Measurements from ENCODE around the gene TAL2.

- RRBS, 2 experiments: no CpG with 5 or more reads among the region's 1 CpG
Measured at GRCh38 chr9:104844756-104845019, 80.8 kb downstream of the NIPSNAP3B start.

DNA sequence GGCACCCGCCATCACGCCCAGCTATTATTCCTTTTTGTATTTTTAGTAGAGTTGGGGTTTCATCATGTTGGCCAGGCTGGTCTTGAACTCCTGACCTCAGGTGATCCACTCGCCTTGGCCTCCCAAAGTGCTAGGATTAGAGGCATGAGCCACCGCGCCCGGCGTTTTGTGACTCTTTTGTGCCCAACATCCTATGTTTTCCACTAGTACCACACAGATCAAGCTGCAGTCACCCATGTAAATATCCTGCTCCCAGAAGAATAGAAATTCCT, 61.4 kb downstream of the ABCA1 start:
- RRBS, 2 experiments: no CpG with 5 or more reads among the region's 7 CpGs

DNA sequence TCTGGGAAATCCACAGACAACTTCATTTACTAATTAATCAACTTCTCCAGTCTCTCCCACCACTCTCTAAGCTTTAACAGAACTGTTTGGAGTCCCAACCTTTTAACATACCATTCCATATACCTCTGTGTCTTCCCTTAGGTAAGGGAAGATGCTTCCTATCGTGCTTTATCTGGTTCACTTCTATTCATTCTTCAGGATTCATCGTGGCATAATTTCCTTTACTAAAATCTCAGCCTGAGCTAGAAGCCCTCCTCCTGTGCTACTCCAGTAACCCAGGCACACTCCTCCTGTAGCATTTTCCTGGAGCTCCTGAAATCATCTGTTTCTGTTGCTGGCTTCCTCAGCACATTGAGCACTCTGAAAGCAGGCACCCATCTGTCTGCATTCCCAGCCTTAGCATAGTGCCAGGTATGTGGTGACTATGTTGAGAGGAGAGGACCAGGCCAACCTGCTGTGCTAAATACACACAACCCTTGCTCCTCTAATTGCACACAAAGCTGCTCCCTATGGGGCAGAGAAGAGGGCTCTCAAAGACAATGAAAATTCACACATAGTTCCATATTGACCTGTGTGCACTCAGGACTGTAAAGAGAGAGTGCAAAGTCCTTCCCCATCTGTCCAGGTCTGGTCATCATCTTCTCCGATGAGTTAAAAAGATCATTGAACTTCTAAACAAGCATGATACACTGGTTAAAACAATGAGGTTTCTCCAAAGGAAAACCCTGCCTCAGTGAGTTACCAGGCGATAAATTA, 38.5 kb downstream of the ABCA1 start:
- RRBS, 2 experiments: no CpG with 5 or more reads among the region's 4 CpGs

DNA sequence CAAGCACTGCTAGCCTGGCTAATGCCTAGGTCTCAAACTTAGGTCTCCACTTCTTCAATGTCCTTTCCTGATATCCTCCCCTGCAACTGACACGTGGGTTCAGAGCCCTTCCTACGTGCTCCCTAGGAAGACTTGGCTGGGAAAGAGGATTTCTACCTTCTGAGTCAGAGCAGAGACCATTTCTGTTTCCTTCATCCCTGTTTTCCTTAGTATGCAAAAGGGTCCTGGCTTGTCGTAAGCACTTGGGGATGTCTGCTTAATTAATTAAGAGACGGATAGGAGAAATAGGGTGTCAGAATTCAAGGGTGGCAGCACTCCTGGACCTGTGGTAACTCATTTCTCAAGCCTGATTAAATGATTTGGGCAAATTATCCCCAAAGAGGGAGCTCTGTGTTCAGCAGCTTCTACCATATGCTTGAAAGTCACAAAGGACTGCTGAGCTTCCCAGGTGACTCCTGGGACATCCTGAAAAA, 20.7 kb downstream of the ABCA1 start:
- RRBS, 2 experiments: no CpG with 5 or more reads among the region's 4 CpGs

GRCh38 chr9:105245253-105245489, 720 bp downstream of the SLC44A1 start:
- RRBS, 2 experiments: 1 to 10% methylated on average over 3 to 4 of the region's 13 CpGs

DNA sequence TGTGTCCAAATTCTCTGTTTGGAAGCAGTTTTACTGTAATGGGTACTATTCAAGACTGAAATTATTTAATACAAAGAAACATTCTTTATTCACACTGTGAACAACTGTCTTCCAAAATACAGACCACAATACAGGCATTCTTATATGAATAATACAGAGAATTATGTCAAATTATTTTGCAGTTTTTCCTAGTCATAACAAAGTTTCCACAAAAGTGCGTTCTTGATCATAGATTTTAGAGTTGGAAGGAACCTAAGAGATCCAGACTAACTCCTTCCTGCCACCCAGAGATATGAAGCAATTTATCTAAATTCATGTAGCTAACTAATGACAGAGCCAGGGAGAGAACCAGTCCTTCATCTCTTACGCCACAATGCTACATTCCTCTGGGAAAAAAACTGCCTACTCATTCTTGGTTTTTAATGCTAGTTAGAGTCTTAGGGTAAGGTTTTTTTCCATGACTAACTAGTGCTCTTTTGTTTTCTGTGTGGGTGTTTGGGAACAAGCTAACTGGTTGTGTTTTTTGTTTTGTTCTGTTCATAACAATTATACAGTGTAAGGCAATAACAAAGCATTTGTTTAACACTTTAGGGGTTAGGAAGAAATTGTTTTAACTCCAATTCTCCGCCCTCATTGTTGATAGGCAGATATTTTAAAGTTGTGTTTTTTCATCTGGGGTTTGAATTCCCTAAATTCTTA, 52.4 kb downstream of the SLC44A1 start:
- RRBS, 2 experiments: no CpG with 5 or more reads among the region's 3 CpGs

GRCh38 chr9:105385131-105386049, 62.4 kb upstream of the FSD1L start:
- RRBS, 2 experiments: no CpG with 5 or more reads among the region's 10 CpGs

- RRBS, 2 experiments: no CpG with 5 or more reads among the region's 7 CpGs
Measured at GRCh38 chr9:105661969-105662627, at the start of gene TAL2. TAL2 (plus strand) TSS chr9:105662457.

DNA sequence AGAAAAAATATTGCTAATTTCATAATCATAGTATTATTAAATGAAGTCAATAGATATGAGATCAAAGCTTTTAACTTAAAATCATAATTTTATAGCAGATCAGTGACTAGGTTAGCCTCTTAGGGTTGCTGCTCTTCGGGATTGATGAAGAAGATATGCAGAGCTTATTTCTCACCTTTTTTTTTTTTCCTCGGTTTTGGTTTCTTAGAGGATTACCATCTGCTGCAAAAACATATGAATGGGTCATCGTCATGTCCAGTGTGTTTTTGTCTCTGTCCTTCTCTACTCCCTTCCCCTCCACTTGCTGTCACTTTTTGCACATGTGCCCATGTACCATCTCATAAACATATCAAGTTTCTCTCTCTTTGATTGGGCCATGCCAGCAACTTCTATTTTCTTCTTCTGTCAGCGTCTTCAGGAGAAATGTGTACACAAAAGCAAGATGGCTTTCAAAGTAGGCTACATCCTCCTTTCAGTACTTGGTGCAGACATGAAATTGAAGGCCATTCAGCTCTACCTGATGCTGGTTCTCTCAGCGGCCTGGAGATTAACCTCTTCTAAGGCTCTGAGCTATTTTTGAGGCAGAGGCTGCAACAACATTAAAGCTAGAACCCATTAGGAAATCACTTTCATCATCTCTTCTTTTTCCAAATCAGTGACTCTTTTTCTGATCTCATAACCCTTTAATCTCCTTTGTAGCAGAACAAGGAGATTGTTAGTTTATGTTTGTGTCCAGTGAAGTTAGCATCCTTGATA, 57.2 kb downstream of the ZNF462 start:
- RRBS, 2 experiments: no CpG with 5 or more reads among the region's 5 CpGs

- RRBS, 2 experiments: no CpG with 5 or more reads among the region's 6 CpGs
Measured at GRCh38 chr9:106921388-106922206, 58.6 kb downstream of the ZNF462 start.

DNA sequence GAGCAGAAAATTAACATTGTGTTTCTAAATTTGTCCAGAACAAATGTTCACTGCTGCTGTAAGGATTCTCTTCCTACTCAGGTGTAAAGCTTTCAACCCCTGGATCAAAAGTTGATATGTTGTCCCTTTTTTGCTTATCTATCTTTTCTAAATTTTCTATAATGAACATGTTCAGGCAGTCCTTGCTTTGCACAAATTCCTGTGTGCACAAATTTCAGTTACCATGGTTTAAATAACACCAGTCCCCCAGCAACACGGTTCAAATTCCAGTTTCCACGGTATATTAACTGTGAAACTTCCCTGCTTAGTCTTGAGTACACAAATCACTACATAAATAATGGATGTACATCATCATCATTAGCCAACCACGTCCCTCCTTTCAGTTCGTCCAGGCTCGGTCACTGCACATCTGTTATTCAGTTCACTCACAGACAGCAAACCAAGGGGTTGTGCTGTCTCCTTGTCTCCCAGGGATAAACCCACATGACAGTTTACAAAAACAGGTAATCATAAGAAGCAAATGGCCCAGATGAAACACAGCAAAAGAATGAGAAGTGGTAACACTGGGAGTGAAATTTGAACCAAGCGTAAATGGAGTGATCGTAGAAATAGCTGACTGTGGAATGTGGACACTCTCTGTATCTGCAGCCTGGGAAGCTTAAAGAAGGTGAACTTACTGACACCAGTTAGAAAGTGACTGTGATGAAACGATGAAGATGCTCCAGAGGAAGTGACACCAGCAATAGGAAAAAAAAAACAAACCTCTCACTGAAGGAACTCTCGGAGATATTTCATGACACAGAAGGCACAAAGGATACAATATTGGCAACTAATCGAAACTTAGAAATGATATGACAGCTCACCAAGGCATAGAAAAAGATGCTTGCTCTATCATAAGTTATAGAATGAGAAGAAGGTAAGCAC, 61.0 kb upstream of the RAD23B start:
- RRBS, 2 experiments: no CpG with 5 or more reads among the region's 10 CpGs

GRCh38 chr9:107281758-107282431, 1.2 kb upstream of the RAD23B start:
- RRBS, 2 experiments: no CpG with 5 or more reads among the region's 8 CpGs

- RRBS, 2 experiments: no CpG with 5 or more reads among the region's 6 CpGs
Measured at GRCh38 chr9:107285803-107286530, 2.9 kb downstream of the RAD23B start.

- RRBS, 2 experiments: no CpG with 5 or more reads among the region's 5 CpGs
Measured at GRCh38 chr9:107316999-107317663, 34.1 kb downstream of the RAD23B start.

DNA sequence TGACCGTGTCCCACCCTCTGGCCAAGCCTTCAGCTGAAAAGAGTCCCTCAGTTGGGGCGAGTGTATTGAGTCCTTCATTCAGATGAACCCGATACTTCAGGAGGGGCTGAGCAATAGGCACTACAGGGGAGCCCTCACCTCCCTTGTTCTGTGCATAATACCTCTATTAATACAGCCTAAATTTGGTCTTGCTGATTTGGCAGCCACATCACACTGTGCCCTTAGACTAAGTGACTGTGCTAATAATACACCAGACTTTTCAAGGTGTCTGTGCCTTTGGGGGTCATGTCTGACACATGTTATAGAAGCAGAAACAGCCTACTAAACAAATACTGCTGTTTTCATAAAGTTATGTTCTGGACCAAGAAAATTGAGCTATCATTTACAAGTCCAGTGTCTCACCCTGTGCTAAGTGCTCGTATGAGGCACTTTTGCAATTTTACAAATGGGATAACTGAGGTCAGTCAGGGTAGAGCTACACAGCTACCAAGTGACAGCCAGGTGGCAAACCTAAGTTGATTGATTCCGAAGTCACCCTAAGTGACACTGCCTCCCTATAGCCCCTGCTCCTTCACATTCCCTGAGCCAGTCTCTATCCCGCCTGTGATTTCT, 56.0 kb downstream of the RAD23B start:
- RRBS, 2 experiments: no CpG with 5 or more reads among the region's 6 CpGs

GRCh38 chr9:107491368-107492082, 2.0 kb upstream of the KLF4 start:
- RRBS, 2 experiments: 4 to 15% methylated on average over 13 of the region's 31 CpGs

GRCh38 chr9:107734588-107735066, 245.1 kb upstream of the KLF4 start:
- RRBS, 2 experiments: no CpG with 5 or more reads among the region's 8 CpGs

DNA sequence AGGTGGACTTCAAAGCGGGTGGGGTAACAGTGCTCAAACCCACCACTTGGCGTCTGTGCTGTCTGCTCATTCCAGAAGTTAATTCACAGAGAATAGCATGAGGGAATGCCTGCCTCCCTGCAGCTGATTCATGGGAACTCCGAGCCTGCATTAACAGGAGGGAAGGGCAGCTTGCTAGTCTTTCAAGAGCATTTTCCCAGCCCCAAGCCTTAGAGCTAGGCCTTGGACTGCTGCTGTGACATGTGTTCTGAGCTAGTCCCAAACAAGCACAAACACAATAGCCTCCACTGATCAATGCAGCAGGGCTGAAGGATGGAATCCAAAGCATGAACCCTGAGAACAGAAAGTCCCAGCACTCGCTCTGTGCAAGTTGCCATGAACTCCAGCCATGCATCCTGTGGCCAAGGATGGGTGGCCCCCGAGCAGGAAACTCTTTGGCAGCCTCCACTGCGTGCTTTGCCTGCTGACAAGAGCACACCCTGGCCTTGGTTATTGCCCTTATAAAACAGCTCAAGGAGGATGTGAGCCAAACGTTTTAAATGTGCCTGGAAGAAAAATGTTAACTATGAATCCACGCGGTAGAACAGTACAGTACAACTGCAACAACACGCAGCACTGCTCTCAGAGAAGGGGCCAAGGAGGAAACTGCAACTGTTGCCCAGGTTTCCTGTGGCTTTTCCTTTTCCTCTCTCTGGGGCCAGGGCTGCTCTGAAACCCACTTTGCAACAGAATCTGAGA, 653.1 kb upstream of the KLF4 start:
- RRBS, 2 experiments: no CpG with 5 or more reads among the region's 10 CpGs